Type B pancreatic cell (in vitro differentiated cells): ENCODE measurements around a stretch of chr18.

DNA sequence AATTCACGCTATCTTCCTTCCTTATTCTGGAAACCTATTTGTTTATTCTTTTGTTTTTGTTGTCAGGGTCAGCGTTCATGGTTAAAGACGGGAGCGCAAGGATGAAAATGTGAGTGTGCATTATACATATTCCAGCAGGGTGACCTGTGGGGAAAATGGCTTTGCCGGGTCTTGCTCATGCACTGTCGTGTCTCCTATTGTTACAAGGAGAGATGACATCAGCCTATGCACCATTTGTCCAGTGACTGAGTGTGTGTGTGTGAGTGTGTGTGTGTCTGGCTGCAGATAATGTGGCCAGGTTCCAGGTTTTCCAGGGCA, 92.7 kb upstream of the SMAD2 start:
- PRO-cap = no peak

- PRO-cap = no peak
These were observed 100.6 kb upstream of the SMAD2 start for GRCh38 chr18:48031063-48031392.

DNA sequence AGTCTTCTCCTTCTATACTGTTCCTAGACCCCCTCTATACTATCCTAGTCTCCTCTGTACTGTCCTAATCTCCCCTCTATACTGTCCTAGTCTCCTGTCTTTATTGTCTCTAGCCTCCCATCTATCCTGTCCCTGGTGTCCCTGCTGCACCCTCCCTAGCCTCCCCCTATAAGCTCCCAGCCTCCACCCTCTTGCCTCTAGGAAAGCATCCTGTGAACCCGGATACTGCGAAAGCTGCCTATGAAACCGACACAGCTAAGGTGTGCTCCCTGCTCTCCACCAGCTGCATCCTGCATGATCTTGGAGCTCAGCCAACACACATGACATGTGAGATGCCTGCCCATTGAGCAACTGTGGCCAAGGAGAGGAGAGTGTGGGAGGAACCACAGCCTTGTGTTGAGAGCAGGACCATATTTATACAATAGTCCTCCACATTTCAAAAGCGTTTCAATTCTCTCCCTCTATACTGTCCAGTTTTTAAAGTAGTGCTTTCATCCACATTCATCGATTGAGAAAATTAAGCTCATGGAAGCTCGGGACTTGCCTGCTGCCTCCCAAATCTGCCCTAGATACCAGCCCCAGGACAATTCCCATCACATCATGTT, 187.0 kb downstream of the ZBTB7C start:
- PRO-cap = no peak

- PRO-cap = bidirectional peak, plus-strand start at chr18:48540750, minus-strand start at chr18:48540677; bidirectional peak, plus-strand start at chr18:48541136, minus-strand start at chr18:48540817
These were observed 1.6 kb downstream of the CTIF start for GRCh38 chr18:48540271-48541009.

GRCh38 chr18:48615880-48616506, 77.2 kb downstream of the CTIF start:
- PRO-cap = no peak

GRCh38 chr18:48714757-48715424, 176.1 kb downstream of the CTIF start:
- PRO-cap = no peak

DNA sequence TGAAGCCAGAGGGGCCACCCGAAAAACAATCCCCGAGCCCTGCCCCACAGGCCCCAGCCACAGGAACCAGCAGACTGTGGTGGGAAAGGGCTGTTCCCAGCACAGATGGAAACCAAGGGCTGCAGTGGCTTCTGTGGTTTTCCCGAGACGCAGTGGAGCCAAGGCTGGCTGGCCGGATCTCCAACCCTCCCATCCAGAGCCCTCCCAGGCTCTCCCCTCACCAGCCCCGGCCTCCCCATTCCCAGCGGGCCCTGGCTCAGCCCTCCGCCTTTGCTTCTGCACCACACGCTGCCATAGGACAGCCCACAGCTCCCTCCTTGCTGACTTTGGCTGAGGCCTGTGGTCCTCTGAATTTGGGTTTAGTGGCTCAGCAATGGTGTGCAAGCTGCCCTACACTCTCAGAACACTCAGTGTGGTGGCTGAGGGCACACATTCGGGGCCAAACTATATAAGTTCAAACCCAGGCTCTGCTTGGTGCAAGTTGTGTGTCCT, 200.2 kb downstream of the SMAD7 start:
- PRO-cap = no peak

- PRO-cap = no peak
These were observed 100.0 kb downstream of the SMAD7 start for GRCh38 chr18:48850574-48851417.

- PRO-cap = no peak
These were observed 82.4 kb downstream of the SMAD7 start for GRCh38 chr18:48868402-48868761.

DNA sequence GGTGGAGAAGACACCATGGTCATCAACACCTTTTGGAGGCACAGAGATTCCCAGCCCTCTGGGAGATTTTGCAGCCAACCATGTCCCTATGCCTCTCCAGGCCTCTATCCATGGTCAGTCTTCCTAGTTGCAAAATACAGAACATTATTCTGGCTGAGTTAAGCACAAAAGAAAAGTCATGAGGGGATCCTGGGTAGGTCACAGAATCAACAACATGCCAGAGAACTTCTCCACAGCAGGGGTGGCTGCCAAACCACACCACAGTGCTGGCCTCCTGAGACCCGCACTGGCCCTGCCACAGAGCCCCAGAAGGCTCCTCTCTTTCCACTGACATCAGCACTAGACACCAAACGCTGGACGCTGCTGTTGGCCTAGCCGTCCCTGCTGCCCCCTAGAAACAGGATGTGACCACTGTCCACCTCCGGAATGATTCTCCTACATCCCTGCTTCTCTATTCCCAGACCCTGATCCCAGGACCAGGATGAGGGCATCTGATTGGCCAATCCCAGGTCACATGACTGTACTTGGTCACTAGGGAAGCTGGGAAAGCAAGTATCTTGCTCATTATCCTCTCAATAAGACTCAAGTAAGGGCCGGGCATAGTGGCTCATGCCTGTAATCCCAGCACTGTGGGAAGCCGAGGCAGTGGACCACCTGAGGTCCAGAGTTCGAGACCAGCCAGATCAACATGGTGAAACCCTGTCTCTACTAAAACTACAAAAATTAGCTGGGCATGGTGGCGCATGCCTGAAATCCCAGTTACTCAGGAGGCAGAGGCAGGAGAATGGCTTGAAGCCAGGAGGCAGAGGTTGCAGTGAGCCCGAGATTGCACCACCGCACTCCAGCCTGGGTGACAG, 47.6 kb downstream of the SMAD7 start:
- PRO-cap = no peak

- PRO-cap = no peak
These were observed 18.8 kb downstream of the SMAD7 start for GRCh38 chr18:48931864-48932494.

GRCh38 chr18:48944575-48944986, 6.2 kb downstream of the SMAD7 start:
- PRO-cap = no peak

GRCh38 chr18:48947524-48947976, 3.2 kb downstream of the SMAD7 start:
- PRO-cap = no peak

DNA sequence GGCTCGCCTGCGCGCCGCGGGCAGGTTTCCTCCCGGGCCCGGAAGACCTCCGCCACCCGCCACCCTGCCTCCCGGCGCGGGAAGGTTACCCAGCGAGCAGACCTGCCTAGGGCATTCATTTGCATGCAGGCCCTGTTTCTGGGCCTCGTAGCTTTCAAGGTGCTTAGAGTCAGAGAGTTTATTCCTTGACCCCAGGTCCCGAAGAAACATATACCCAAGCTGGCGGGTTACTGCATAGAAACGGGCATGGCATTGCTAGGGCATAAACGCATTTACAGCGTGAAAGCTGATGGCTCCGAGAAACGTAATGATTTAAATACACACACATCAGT, 2.1 kb upstream of the SMAD7 start:
- PRO-cap = no peak

GRCh38 chr18:48956294-48956776, 5.6 kb upstream of the SMAD7 start:
- PRO-cap = no peak

- PRO-cap = no peak
These were observed 46.2 kb upstream of the SMAD7 start for GRCh38 chr18:48996870-48997487.

DNA sequence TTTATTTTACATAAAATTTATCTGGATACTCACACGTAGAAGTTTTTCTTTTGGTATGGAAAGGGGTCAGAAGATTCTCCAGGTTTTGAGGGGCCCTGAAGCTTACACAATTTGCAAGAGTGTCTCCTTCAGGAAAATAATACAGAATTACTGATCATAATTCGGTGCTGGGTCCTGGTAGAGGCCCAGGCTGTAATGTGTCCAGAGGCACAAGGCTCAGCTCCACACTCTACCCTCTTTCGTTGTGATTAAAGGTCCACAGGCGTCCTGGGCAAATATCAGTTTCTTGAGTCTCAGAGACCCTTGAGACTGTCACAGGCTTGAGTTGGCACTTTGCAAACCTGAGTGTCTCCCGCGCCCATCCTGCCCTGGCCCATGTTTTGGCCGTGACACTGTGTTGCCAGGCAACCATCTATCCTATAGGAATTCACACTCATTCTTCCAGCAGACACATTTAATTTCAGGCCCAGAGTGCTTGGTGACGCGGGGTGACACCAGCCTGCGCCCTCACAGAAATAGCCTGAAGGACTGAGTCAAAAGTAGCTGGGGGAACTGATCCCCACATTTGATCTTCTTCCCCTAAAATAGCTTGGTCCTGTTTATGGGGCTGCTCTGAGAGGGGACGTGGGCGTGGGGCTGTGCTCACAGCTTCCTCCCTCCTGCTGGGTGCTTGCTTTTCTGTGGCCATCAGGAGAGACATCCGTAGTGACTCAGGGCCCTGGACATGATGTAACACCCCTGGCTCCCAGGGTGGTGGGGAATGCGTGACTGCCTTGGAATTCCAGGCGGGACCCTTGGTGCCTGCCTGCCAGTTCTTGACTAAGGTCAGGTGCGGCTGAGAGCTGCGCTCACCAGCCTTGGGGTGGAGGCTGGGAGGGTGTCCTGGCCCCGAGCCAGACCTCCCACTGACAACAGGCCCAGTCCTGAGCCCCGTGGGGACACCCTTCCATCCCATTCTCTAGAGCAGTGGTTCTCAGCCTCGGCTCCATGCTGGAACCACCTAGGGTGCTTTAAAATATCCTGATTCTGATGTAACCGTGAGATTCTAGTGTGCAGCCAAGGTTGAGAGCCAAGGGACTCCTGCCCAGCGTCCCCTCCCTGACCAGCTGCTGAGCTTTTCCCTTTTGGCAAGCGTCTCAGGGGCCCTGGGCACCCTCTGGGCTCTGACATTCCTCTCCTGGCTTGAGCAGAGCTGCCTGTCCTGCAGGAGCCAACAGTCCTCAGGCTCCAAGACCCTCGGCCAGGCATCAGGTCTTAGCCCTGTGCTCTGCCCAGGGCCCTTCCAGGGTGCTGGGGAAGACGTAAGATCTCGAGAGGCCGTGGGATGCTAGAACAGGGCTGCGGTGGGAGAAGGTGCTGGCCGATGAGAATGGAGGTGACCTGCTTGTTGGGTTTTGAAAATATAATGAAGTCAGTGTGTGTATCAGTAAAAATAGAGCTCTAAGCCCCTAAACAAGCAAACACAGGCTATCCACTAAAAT, 47.4 kb upstream of the SMAD7 start:
- PRO-cap = no peak

- PRO-cap = no peak
These were observed 143.6 kb downstream of the DYM start for GRCh38 chr18:49316692-49317456.

- PRO-cap = no peak
These were observed 1.7 kb downstream of the RPL17 start for GRCh38 chr18:49490542-49491021.

- PRO-cap = no peak
These were observed 57.1 kb downstream of the LIPG start for GRCh38 chr18:49618916-49619462.